ENCODE results near the gene GFRAL.

DNA sequence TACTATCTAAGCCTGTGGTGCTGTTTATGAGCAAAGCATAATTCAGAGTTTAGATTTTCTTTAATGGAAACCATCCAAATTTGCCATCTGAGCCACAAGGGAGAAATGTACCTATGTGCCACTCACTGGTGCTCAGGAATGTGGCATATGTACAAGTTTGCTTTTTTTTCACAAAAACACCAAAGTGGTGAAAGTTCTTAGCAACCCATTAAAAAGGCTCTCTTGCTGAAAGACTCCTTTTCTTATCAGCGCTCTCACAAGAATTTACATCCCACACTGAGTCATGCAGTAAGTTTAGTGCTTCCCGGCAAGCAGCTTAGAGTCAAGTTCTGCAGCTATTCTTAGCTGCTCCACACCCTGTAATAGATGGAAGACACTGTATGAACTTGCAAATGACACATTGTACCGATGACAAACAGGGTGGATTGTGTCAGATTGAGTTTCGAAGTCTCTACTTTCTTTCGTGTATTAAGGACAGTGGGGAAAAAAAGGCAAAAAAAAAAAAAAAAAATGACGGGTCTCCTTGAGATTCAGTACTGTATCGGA is 57.2 kb upstream of the MLIP start:
- RRBS, result no CpG with 5 or more reads among the region's 7 CpGs

GRCh38 chr6:54904345-54904743 is 57.8 kb downstream of the FAM83B start:
- RRBS, result no CpG with 5 or more reads among the region's 3 CpGs

GRCh38 chr6:54961275-54962234 is 115.0 kb downstream of the FAM83B start:
- RRBS, result no CpG with 5 or more reads among the region's 33 CpGs

DNA sequence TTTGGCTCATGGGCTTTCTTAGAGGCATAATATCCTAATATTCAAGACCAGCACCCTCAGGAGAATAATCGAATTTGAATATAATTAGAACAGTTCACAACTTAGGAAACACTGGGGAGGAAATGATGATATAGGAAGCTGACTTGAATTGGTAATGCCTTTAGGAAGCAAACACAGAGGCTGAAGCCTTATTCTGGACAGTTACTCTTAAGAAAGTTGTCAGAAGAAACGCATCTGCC is at the start of gene GFRAL:
GFRAL (plus strand) TSS at position 189 of the 239 bp plus-strand sequence.
- RRBS, result no CpG with 5 or more reads among the region's 2 CpGs

GRCh38 chr6:56073511-56073869 is 173.9 kb downstream of the COL21A1 start:
- RRBS, result no CpG with 5 or more reads among the region's 1 CpG

GRCh38 chr6:56482293-56483045 is 235.1 kb upstream of the COL21A1 start:
- RRBS, result no CpG with 5 or more reads among the region's 9 CpGs

DNA sequence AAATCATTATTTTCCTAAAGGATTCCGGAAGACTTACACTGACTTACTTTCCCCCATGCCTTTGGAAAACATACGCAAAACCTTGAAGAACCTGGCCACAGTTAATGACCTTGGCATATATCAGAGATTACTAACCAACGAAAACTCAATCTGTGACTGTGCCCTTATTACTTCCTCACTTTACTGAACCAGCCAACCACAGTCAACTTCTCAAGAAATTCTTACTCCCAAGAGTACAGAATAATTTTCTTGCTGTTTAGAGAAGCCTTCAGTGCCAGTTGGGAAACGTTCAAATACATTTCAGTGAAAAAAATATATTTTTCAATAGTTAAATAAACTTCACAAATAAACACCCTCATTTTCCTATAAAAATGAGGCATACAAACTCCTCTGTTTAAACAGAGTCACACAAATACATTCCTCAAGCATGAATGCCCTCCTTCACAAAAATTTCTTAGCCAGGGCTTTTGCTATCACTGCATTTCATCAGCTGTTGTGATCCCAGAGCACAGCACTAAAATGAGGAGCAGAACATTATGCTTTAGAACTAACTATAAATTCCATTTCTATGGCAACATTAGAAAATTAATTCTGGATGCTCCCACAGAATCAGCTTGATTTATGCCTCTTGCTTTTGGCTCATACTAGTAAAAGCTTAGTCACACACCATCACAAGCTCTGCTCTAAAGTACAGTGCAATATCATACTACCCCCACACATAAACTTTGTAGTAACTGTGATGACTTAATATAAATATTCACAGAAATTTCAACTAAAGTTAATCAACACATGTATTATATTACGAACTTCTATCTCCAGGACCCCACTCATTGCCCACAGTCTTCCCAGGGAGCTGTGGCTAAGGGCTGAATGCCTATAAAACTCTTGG is 277.8 kb upstream of the COL21A1 start:
- RRBS, result no CpG with 5 or more reads among the region's 5 CpGs

DNA sequence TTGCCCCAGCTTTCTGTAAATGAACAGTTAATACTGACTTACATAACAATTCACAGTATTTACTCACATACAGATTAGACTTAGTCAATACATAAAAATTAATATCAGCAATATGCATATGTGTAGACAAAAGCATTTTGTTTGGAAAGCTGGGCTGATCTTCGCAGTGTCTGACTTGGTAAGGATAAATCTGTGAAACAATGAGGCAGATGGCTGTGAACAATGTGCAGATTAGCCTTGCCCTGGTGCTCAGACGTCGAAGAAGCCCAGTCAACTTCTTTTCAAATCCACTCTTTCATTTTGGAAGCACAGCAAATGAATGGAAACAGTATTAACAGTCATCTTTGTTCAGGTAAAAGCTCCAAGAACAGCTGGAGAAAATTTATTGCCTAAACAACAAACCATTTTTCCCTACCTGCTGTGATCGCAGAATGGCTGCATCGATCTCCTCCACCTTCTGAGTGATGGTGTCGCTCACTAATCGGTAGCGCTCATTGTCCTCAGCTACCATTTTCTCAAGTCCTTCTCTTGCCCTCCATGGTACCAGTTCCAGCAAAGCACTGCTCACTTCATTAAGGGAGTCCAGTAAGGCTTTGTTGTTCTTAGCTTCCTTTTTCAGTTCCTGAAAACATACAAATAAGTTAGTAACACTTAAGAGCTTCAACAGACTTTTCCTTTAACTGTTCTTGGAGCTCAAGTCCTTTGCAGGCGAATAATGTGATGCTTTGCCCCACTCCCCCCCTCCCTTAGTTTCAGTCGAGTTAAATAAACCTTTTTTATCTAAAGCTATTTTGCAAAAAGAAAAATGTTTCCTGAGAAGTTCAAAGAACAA is 278.8 kb upstream of the COL21A1 start:
- RRBS, result no CpG with 5 or more reads among the region's 10 CpGs

- RRBS, result no CpG with 5 or more reads among the region's 6 CpGs
These were observed 287.5 kb upstream of the COL21A1 start for GRCh38 chr6:56534902-56535356.

GRCh38 chr6:56550327-56550717 is 302.9 kb upstream of the COL21A1 start:
- RRBS, result no CpG with 5 or more reads among the region's 2 CpGs

- RRBS, result no CpG with 5 or more reads among the region's 5 CpGs
These were observed 352.6 kb upstream of the COL21A1 start for GRCh38 chr6:56599930-56600419.

- RRBS, result no CpG with 5 or more reads among the region's 3 CpGs
These were observed 339.1 kb downstream of the DST start for GRCh38 chr6:56615550-56615932.

- RRBS, result no CpG with 5 or more reads among the region's 55 CpGs
These were observed 111.8 kb downstream of the DST start for GRCh38 chr6:56842537-56843507.

DNA sequence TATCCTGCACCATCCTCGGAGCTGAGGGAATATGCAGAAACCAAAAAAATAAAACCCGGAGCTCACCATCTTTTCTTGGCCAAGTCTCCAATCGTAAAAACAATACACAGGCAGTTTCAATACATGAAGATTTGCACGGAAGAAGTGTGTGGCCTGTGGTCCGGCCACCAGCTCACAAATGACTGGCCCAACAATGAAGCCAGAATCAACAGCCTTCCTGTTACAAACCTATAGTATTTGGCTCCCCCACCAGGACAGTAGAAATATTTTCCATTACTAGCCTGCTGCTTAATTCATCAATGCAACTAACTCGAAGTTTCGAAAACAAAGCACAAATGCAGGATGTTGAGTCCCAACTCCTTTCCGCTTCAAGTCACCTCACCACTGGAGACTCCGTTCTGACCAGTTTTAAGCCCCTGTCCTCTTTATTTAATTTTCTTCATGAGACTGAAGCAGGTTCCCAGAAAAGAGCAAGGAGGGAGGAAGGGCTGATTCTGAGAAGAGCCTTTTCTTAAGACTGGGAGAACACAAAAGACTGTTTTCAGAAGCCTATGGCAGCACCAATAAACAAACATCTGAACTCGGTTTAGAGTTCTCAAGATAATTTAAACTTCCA is 102.8 kb downstream of the DST start:
- RRBS, result 0% methylated on average over 1 of the region's 10 CpGs

DNA sequence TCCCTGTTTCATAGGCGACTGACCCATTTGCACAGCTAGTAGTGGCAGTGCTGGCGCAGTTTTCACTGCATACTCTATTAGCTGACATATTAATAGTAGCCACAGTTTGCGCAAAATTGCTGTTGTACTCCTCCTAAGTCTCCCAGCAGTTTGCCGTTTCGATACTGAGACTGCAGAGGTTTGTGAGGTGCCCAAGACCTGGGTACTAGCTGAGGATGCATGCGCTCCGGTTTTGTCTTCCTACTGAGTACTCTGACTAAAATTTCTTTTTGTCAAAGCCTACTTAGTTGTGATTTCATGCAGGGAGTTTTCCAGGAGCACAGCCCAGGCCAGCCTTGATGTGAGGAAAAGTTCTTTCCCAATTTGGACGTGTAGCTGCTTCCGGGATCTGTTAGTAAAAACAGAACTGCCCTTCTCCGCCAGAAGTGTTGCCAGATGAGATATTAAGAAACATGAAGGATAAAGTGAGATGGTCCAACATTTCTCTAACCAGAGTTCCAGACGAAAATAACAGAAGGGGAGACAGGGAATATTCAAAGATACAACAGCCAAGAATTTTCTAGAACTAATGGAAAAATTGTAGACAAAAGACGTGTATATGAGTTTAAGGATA is 5.7 kb downstream of the BAG2 start:
- RRBS, result no CpG with 5 or more reads among the region's 12 CpGs

DNA sequence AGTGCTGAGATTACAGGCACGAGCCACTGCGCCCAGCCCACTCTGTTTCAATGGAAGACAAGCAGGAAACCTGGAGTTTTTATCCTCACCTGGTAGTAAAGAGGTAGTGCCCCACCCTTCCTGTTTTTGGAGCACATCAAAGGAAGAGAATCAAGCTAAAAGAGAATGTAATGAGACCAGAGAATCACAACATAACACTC is 7.6 kb downstream of the RAB23 start:
- RRBS, result no CpG with 5 or more reads among the region's 2 CpGs

GRCh38 chr6:57813489-57814050 is 496.1 kb downstream of the PRIM2 start:
- RRBS, result no CpG with 5 or more reads among the region's 24 CpGs

- RRBS, result no CpG with 5 or more reads among the region's 20 CpGs
These were observed 1663.9 kb downstream of the KHDRBS2 start for GRCh38 chr6:60622108-60622532.

- RRBS, result no CpG with 5 or more reads among the region's 7 CpGs
These were observed 416.7 kb downstream of the KHDRBS2 start for GRCh38 chr6:61869326-61869821.

DNA sequence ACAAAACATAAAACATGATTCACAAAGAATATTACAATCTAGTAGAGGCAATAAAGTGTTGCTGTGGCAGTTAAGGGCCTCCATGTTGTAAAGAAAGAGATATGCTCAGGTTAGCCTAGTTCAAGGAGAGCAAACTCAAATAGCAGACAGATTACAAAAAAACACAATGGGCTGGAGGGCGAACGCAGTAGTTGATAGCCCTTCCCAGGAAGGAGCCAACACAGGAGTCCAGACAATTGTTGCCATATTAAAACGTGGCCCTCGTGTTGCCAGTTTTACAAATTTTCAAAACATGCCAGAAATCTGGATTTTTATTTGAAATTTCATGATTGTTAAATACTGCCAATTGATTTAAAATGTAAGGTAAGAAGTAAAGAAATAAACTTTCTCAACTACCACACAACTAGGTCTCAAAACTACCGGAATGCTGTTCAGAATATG is 13.2 kb downstream of the LGSN start:
- RRBS, result no CpG with 5 or more reads among the region's 5 CpGs

All from GM12891 (cell line).